HEK293 (cell line): ENCODE data around the genes VSIG1, KCNE5, TDGF1P3 and PAK3.

GRCh38 chrX:107684748-107685505, 56.6 kb downstream of the PRPS1 start:
- PRO-cap: bidirectional peak, plus-strand start at chrX:107685300, minus-strand start at chrX:107685016
- RRBS, 2 experiments: no CpG with 5 or more reads among the region's 6 CpGs

DNA sequence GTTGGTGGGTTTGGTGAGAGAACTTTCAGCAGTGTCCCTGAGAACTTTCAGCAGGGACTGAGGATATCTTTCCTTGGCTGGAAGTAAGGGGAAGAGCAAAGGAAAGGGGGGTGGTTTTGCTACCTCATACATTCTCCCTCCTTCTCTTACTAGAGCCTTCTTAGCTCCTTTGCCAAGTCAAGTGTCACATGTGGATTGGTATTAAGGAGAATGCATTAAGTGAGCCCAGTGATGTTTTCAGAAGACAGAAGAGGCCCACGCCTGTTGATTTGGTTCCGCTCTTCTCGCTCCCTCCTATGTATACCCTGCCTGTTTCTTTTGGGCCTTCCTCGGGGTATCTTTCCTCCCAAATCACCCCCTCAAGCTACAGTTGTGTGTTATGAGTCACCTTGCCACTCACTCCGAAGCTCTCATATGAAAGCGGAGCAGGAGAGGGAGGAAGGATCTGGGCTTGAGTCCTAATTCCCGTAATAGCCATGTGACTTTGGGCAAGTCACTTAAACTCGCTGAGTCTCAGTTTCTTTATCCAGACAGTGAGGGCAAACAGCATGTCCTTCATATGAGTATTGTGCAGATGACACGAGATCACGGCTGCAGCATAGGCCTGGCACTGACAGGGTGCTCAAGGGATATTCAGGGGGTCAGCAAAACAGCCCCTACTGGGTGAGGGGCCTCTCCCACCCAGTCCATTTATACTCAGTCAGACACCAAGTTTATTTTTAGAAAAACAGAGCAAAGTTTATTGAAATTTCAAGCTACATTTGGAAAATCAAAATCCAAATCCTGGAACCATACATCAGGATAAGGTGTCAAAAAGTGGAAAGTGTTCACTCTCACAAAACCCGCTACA, 62.9 kb downstream of the TSC22D3 start:
- PRO-cap: no peak
- RRBS, 2 experiments: no CpG with 5 or more reads among the region's 11 CpGs

DNA sequence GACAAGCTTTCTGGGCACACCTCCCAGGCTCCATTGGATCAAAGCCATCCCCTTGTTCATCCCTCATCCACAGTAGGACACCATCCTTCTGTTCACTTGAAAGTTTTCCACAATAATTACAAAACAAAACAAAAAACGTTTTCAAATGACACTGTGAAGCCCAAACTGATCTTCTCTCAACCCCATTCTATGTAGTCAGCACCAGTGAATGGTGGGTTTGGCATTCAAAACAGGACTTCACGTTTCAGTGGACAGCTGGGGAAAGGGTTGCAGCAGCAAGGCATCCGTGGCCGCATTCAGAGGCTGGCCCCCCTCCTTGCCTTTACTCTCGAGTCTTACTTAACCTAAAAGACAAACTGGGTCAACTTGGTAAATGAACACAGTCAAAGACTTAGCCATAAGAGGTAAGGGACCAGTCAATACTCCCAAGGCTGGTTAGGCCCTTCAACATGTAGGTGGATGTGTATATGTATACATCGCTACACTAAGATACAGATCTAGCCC, 62.2 kb downstream of the TSC22D3 start:
- PRO-cap: no peak
- RRBS, 2 experiments: no CpG with 5 or more reads among the region's 6 CpGs

GRCh38 chrX:107715395-107716142, 60.0 kb downstream of the TSC22D3 start:
- PRO-cap: no peak
- RRBS, 2 experiments: 37 to 78% methylated on average over 1 to 2 of the region's 15 CpGs

GRCh38 chrX:107726745-107727314, 48.8 kb downstream of the TSC22D3 start:
- PRO-cap: no peak
- RRBS, 2 experiments: no CpG with 5 or more reads among the region's 7 CpGs

DNA sequence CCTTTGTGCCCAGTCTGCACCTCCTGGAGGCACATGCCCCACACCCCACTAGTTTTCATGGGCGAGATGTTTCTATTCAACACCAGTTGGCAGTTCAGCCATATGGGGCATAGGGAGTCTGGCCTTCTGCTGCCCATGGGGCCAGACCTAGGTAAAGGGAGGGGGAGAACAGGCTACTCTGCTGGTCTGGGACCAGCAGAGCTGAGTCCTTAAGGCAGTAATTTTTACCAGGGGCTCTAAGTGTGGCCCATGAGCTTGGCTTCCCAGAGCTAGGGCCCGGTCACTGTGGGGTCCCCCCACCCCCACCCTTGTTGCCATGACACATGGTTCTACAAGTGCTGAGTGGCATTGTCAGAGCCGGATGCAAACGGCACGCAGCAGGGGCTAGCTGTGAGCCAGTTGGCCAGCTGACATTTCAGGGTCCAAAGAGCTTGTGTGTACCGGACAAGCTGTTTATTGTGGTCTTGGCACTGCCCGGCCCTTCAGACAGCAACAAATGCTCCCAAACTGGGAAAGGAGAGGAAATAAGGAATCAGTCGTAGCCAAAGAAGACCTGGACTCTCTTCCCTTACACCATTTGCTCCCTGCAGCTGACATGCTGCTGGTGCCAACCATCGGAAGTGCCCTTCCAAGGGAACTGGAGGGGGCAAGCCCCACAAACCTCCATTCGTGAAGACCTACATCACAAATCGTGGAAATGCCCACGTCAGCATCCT, 36.9 kb downstream of the TSC22D3 start:
- PRO-cap: no peak
- RRBS, 2 experiments: 65 to 96% methylated on average over 5 of the region's 12 CpGs

GRCh38 chrX:107827104-107827260, 1.3 kb downstream of the MID2 start:
- PRO-cap: no peak
- RRBS, 2 experiments: no CpG with 5 or more reads among the region's 4 CpGs

DNA sequence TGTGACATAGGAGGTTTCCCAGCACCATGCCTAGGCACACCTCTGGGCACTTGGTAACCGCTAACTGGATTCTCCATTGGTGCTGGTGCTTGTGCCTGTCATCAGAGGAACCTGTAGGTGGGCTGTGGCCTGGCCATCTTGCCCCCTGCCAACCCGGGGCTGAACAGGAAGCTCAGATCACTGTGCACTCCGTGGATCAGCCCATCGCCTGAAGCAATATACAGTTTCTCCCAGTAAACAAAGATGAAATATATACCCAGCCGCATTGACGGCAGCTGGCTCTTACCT, 19.1 kb upstream of the TEX13B start:
- PRO-cap: no peak
- RRBS, 2 experiments: no CpG with 5 or more reads among the region's 6 CpGs

- PRO-cap: no peak
- RRBS, 2 experiments: no CpG with 5 or more reads among the region's 8 CpGs
Measured at GRCh38 chrX:108044692-108045410, at the start of gene VSIG1. TSS of gene VSIG1 (plus strand) at chrX:108045065.

- PRO-cap: no peak
- RRBS, 2 experiments: no CpG with 5 or more reads among the region's 2 CpGs
Measured at GRCh38 chrX:108131384-108131918, 39.9 kb downstream of the ATG4A start.

DNA sequence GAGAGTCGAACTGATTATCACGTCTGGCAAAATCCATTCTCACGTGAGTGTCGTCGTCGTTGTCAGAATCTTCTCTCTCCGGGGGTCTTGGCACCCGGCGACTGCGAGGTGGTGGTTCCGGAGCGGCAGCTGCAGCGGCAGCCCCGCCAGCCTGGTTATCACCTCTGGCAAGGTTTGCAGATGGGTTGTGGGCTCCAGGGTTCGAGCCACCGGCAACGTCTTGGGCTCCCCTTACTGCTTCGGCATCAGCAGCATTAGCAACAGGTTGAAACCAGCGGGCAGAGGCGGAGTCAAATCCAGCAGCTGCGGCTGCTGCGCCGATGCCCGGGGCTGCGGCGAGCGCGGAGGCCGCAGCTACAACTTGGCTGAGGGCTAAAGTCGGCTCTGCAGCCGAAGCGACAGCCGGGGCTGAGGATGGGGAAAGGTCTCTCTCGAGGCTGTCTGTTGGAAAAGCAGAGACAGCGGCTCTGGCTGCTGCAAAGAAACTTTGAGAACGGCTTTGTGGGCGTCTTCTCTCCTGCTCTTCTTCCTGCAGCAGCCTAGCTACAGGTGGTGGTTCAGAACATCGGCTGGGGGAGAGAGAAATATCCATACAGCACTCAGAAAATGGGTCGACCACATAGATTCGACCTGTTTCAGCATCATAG, 3.7 kb downstream of the IRS4 start:
- PRO-cap: bidirectional peak, plus-strand start outside the sequence, minus-strand start at position 525 of the sequence
- RRBS, 2 experiments: 23 to 28% methylated on average over 16 to 19 of the region's 40 CpGs

DNA sequence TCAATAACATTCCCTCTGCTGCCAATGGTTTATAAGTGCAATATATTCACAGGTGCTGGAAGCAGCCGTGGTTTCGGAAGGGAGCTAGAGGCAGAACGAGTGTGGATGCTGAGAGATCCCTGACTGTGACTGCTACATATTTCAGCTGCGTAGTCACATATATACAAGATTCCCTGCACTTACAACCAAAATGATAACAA, 1.9 kb upstream of the IRS4 start:
- PRO-cap: unidirectional peak, minus-strand start at position 134 of the sequence
- RRBS, 2 experiments: no CpG with 5 or more reads among the region's 4 CpGs

DNA sequence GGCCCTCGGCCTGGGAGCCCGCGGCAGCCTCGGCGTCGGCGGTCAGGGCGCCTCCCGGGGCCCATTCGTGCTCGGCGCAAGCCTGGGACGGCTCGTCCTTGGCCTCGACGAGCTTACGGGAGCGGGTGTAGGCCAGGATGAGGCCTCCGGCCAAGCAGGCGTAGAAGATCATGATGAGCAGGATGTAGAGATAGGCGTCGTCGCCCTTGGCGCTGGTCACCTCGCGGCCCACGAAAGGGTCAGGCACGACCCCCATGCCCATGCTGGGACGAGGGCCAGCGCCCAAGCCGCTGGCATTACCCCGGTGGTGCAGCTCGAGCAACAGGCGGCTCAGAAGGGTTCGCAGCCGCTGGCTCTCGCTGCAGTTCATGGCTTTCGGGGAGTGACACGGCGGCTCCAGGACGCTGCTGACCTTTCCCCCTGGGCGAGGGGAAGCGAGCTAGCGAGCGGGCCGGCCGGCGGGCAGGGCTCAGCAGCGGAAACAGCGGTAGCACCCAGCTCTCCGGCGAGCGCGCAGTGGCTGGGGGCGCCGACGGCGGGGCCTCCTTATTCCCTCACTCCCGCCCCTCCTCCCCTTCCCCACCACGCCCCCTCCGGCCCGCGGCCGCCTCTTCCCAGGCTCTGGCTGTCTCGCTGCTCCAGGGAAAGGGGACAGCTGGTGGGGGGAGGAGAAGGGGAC, at the start of gene KCNE5:
Gene KCNE5 (minus strand): TSS at position 522 of the 679 bp plus-strand sequence.
- PRO-cap: no peak
- RRBS, 2 experiments: 58 to 85% methylated on average over 16 of the region's 65 CpGs

- PRO-cap: no peak
- RRBS, 2 experiments: no CpG with 5 or more reads among the region's 20 CpGs
Measured at GRCh38 chrX:110173052-110174236, 144.4 kb downstream of the AMMECR1 start.

DNA sequence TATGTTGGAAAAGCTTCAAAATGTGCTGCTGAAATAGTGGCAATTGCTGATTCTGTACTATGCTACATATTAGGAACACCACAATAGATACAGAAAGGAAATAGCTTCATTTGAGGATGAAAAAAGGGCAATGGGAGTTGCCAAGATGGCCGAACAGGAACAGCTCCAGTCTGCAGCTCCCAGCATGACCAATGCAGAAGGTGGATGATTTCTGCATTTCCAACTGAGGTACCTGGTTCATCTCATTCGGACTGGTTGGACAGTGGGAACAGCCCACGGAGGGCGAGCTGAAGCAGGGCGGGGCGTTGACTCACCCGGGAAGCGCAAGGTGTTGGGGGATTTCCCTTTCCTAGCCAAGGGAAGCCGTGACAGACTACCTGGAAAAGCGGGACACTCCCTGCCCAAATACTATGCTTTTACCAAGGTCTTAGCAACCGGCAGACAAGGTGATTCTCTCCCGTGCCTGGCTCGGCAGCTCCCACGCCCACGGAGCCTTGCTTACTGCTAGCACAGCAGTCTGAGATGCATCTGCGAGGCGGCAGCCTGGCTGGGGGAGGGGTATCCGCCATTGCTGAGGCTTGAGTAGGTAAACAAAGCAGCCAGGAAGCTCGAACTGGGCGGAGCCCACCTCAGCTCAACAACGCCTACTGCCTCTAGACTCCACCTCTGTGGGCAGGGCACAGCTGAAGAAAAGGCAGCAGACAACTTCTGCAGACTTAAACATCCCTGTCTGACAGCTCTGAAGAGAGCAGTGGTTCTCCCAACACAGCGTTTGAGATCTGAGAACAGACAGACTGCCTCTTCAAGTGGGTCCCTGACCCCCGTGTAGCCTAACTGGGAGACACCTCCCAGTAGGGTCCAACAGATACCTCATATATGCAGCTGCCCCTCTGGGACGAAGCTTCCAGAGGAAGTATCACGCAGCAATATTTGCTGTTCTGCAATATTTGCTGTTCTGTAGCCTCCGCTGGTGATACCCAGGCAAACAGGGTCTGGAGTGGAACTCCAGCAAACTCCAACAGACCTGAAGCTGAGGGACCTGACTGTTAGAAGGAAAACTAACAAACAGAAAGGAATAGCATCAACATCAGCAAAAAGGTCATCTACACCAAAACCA, 88.1 kb downstream of the AMMECR1 start:
- PRO-cap: unidirectional peak, plus-strand start at position 130 of the sequence; unidirectional peak, minus-strand start at position 503 of the sequence; unidirectional peak, minus-strand start at position 542 of the sequence; unidirectional peak, minus-strand start at position 564 of the sequence
- RRBS, 2 experiments: no CpG with 5 or more reads among the region's 26 CpGs

DNA sequence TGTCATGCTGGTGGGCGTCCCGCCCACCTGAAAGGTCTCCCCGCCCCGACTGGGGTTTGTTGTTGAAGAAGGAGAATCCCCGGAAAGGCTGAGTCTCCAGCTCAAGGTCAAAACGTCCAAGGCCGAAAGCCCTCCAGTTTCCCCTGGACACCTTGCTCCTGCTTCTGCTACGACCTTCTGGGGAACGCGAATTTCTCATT, at the start of gene TDGF1P3:
Gene TDGF1P3 (plus strand): TSS at position 84 of the 200 bp plus-strand sequence.
- PRO-cap: no peak
- RRBS, 2 experiments: no CpG with 5 or more reads among the region's 10 CpGs

- PRO-cap: bidirectional peak, plus-strand start at chrX:111096153, minus-strand start at chrX:111096009
- RRBS, 2 experiments: no CpG with 5 or more reads among the region's 35 CpGs
Measured at GRCh38 chrX:111095673-111096440, at the start of gene PAK3. TSS of gene PAK3 (plus strand) at chrX:111096191.

GRCh38 chrX:111749445-111749817, 68.5 kb downstream of the ALG13 start:
- PRO-cap: no peak
- RRBS, 2 experiments: no CpG with 5 or more reads among the region's 3 CpGs

DNA sequence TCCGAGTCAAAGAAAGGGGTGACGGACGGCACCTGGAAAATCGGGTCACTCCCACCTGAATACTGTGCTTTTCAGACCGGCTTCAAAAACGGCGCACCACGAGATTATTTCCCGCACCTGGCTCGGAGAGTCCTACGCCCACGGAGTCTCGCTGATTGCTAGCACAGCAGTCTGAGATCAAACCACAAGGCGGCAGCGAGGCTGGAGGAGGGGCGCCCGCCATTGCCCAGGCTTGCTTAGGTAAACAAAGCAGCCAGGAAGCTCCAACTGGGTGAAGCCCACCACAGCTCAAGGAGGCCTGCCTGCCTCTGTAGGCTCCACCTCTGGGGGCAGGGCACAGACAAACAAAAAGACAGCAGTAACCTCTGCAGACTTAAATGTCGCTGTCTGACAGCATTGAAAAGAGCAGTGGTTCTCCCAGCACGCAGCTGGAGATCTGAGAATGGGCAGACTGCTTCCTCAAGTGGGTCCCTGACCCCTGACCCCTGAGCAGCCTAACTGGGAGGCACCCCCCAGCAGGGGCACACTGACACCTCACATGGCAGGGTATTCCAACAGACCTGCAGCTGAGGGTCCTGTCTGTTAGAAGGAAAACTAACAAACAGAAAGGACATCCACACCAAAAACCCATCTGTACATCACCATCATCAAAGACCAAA, 39.2 kb upstream of the LHFPL1 start:
- PRO-cap: no peak
- RRBS, 2 experiments: no CpG with 5 or more reads among the region's 19 CpGs

DNA sequence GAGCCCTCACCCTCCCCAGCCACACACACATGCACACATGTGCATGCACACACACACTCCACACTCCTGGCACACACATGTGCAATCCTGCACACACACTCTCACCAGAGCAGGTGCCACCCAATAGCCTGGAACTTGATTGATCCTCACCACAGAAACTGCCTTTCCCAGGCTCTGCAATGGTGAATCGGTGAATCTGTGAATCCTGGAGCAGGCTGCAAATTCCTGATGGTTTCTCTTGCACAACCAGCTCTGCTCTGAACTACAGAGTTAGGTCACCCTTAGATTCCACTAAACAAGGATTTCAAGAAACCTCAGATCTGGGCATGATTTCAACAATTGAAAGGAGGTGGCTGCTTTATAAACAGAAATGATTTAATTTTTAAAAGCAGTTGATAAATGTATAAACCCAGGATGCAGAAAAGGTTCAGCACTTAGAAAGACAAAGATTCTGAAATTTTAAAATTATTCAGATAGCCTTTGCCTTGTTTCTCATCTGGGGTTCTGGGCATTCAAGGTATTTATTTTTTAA, 21.4 kb downstream of the AMOT start:
- PRO-cap: no peak
- RRBS, 2 experiments: no CpG with 5 or more reads among the region's 1 CpG